Lower leg skin (tissue), 2 donors: ENCODE results near the gene MAD2L2.

DNA sequence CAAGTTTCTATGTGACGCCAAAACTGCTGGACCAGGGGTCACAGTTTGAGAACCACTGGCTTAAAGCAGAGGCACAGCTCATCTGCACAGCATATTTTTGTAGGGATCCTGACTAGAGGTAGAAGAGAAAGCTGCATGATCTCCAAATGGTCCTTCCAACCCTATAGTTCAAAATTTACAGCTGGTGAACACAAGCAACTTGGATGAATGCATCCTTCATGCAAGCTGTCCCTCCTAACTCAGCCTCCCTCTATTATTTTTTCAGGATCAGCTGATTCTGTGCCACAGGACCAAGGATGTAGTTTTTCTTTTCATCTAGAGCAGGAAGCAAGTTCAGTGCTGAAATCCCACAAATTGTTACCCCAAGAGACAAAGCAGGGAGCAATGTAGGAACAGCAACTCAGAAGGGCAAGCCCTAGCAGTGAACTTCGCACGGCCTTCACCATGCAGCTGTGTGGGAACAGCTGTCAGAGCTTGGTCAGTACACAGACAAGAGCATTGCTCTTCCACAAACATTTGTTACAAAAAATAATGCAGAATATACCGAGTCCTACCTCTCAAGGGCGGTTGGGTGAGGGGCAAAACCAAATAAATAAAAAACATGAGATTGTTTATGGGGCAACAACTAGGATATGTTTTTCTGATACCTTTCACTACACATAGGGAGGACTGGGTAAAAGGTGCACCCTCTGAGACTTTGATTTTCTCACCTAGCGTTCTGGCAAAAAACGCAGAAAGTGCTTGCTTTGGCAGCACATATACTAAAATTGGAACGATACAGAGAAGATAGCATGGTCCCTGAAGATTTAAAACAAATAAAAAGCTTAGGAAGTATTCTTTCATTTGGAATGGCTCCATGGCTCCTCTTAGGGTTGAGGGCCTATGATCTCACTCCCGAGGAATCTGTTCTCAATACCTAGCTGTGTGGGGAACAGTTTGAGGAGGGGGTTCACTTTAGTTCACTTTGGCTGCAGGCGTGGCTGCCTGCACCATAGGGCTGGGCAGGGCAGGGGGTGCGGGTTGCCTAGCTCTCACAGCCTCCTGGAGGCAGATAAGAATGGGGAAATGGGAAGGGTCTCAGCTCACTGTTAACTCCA, 37.2 kb upstream of the ANGPTL7 start:
- PRO-cap, result no peak
- RAMPAGE, long total RNA, 2 experiments, result no peak in any of the 2 experiments

GRCh38 chr1:11255935-11256383, 6.4 kb downstream of the MTOR start:
- PRO-cap, result no peak
- RAMPAGE, long total RNA, 2 experiments, result start-site peak on the minus strand in 2 of 2 experiments, at chr1:11256019-11256192 at its widest, 24 to 26 reads per replicate

GRCh38 chr1:11396091-11396314, 83.0 kb upstream of the DISP3 start:
- PRO-cap, result unidirectional peak, plus-strand start at chr1:11396207; unidirectional peak, minus-strand start at chr1:11396225
- RAMPAGE, long total RNA, 2 experiments, result no peak in any of the 2 experiments

DNA sequence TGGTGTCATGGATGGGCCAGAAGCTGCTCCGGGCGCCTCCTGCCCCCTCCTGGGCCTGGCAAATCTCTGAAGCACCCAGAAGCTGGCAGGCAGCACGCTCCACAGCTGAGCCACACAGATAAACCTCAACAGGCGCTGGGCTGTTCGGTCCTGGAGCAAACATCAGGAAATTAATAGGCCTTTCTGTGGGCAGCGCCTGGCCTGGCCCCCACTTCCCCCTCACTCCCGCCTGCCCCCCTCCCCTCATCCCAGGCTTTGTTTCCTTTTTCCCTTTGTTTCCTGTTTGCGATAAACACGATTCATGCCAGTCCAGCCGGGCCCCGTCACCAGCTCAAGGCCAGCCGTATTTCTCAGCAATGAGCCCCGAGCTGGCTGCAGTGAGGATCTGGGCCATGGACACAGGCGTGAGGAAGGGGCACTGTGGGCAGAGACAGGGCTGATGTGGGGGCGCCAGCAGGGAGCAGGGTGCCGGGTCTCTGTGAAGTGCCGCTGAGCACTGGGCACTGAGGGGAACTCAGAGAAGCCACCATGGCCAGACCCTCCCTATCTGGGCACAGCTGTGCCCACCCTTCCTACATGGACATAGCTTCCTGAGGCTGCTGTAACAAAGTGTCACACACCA, 20.0 kb upstream of the DISP3 start:
- PRO-cap, result no peak
- RAMPAGE, long total RNA, 2 experiments, result no peak in any of the 2 experiments

DNA sequence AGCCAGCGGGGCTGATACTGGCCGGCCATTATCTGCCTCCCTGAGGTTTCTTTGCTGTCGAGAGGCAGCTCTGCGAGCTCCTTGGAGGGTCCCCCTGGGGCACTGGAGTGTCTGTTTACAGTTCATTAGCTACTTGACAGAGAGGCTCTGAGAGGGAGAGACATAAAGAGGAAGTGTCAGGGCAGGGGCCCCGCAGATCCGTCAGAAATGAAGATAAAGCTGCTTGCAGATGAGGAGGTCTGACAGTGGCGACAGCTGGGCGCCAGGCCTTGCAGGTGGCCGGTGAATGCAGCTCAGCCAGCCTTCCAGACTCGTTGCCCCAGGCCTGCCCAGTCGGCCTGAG, 84.6 kb downstream of the DISP3 start:
- PRO-cap, result no peak
- RAMPAGE, long total RNA, 2 experiments, result no peak in any of the 2 experiments

DNA sequence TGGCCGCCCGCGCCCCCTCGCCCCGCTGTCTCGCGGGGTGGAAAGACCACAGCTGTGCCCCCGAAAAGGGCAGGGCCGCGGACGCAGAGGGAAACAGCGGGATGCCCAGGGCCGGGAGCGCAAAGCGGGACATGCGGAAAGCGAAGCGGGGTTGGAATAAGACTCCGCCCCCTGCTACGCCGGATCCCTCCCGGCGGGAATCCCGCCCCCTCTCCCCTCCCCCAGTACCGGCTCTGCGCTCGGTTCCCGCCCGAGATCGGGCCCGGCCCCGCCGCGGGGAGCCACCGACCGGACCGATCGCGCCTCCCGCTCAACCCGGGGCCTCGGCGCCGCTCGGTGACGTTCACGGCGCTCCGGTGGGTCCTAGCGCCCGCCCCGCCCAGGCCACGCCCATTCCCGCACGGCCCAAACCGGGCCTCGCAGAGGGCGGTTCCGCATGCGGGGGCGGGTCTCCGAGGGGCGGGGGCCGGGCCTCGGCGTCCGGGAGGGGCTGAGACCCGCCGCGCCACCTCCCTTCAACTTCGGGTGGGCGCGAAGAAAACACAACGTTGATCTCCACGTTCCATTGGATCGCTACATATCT, at the start of gene MAD2L2:
Gene MAD2L2, minus strand, starts transcription at position 338 of the 583 bp plus-strand sequence.
- PRO-cap, result bidirectional peak, plus-strand start at position 518 of the sequence, minus-strand start at position 335 of the sequence
- RAMPAGE, long total RNA, 2 experiments, result start-site peak on the minus strand in 2 of 2 experiments, centred at positions 307 to 325 of the sequence, 82 to 197 reads per replicate

GRCh38 chr1:11806313-11806575, 253 bp downstream of the CLCN6 start:
- PRO-cap, result bidirectional peak, plus-strand start at chr1:11806475, minus-strand start at chr1:11806351
- RAMPAGE, long total RNA, 2 experiments, result no peak in any of the 2 experiments

DNA sequence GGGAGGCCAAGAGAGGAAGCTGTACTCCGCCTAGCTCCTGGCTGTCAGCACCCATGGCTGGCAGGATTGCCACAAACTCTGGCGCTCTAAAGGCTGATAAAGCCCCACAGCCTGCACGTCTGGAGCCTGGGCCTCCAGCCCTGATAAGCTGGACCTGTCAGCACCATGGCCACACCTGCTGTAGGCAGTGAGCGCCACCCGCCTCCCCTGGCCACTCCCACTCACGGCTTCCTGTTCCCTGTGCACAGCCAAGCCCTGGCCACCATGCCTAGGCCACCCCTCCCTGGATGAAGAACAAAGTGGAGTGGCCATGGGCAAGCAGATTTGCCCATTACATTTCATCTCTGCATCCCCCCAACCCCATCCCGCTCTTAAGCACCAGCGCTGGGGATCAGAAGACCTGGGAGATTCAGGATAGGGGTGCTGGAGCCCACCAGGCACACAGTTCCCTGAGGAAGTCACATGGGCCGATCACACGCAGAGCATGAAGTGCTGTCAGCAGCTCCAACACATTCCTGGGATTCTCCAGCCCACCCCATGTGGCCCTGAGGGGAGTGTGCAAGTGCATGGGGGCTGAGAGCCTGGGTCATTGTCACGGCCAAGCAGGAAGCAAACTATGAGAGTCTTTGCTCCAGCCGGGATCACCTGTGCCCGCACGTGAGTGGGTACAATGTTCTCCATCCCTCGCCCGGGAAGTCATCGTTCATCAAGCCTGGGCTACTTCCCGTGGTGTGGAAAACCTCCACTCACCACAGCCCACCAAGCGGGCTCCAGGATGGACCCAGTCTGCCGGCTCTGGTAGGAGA, 24.4 kb upstream of the NPPB start:
- PRO-cap, result no peak
- RAMPAGE, long total RNA, 2 experiments, result no peak in any of the 2 experiments

GRCh38 chr1:11981605-11982502, 1.6 kb downstream of the MFN2 start:
- PRO-cap, result unidirectional peak, minus-strand start at chr1:11981759; unidirectional peak, minus-strand start at chr1:11981793
- RAMPAGE, long total RNA, 2 experiments, result start-site peak on the minus strand in 1 of 2 experiments, at chr1:11981767-11981795 at its widest, 7 reads per replicate

GRCh38 chr1:11990166-11991422, 10.3 kb downstream of the MFN2 start:
- PRO-cap, result bidirectional peak, plus-strand start at chr1:11990966, minus-strand start at chr1:11990680
- RAMPAGE, long total RNA, 2 experiments, result no peak in any of the 2 experiments

DNA sequence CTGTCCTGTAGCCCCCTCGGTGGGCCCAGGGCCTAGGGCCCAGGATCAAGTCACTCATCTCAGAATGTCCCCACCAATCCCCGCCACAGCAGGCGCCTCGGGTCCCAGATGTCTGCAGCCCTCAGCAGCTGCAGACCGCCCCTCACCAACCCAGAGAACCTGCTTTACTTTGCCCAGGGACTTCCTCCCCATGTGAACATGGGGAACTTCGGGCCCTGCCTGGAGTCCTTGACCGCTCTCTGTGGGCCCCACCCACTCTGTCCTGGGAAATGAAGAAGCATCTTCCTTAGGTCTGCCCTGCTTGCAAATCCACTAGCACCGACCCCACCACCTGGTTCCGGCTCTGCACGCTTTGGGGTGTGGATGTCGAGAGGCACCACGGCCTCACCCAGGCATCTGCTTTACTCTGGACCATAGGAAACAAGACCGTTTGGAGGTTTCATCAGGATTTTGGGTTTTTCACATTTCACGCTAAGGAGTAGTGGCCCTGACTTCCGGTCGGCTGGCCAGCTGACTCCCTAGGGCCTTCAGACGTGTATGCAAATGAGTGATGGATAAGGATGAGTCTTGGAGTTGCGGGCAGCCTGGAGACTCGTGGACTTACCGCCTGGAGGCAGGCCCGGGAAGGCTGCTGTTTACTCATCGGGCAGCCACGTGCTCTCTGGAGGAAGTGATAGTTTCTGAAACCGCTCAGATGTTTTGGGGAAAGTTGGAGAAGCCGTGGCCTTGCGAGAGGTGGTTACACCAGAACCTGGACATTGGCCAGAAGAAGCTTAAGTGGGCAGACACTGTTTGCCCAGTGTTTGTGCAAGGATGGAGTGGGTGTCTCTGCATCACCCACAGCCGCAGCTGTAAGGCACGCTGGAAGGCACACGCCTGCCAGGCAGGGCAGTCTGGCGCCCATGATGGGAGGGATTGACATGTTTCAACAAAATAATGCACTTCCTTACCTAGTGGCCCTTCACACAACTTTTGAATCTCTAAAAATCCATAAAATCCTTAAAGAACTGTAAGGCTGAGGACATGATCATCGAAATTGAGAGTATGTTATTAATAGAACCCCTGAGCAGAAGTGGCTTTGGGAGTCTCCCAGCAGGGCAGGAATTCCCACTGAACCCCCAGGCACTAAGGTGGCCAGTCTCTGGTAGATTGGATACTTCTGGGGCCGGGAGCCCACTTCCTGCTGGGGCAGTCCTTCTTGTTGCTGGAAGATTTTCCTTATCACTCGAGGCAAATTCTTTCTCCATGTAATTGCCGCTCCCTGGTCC, 23.2 kb upstream of the TNFRSF1B start:
- PRO-cap, result no peak
- RAMPAGE, long total RNA, 2 experiments, result no peak in any of the 2 experiments

- PRO-cap, result no peak
- RAMPAGE, long total RNA, 2 experiments, result no peak in any of the 2 experiments
These were observed 7.0 kb upstream of the TNFRSF1B start for GRCh38 chr1:12159748-12160181.

DNA sequence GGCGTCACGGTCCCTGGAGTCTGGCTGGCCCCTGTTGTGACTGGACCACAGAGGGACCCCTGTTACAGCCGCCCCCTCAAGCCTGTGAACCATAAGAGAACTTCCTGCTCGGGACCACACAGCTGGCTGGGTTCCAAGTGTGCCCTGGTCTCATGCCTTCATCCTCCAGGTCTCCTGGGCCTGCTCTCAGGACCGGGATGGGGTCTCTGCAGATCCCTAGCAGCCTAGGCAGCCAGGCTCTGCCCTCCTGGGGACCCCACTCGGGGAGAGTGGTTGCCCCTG, 20.6 kb upstream of the VPS13D start:
- PRO-cap, result no peak
- RAMPAGE, long total RNA, 2 experiments, result no peak in any of the 2 experiments

GRCh38 chr1:12337790-12338437, 108.1 kb downstream of the VPS13D start:
- PRO-cap, result no peak
- RAMPAGE, long total RNA, 2 experiments, result no peak in any of the 2 experiments

DNA sequence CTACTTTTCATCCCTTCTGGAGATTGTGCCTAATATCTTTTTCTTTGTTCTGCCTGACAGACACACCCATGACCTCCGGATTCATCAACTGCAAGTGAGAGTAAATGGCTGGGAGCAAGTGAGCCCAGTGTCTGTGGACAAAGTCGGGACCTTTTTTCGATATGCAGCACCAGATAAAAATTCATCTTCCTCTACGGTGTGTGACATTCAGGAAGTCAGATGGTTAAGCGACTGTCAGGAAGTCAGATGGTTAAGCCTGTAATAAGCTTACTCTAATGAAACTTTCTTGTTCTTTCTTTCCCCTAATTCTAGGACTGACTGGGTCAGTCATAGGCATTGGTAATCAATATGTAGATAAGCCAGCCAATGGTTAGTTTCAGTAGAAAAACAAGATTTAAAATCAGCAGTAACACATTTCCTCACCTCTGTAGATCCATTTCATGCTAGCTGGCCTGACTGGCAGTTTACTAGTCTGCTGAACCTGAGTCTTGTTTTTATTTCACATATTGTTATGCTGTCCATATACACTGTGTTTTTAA, 115.6 kb downstream of the VPS13D start:
- PRO-cap, result no peak
- RAMPAGE, long total RNA, 2 experiments, result no peak in any of the 2 experiments

- PRO-cap, result no peak
- RAMPAGE, long total RNA, 2 experiments, result no peak in any of the 2 experiments
These were observed 192.8 kb downstream of the VPS13D start for GRCh38 chr1:12422685-12423064.

GRCh38 chr1:12573116-12573361, 45.0 kb downstream of the DHRS3 start:
- PRO-cap, result no peak
- RAMPAGE, long total RNA, 2 experiments, result no peak in any of the 2 experiments

DNA sequence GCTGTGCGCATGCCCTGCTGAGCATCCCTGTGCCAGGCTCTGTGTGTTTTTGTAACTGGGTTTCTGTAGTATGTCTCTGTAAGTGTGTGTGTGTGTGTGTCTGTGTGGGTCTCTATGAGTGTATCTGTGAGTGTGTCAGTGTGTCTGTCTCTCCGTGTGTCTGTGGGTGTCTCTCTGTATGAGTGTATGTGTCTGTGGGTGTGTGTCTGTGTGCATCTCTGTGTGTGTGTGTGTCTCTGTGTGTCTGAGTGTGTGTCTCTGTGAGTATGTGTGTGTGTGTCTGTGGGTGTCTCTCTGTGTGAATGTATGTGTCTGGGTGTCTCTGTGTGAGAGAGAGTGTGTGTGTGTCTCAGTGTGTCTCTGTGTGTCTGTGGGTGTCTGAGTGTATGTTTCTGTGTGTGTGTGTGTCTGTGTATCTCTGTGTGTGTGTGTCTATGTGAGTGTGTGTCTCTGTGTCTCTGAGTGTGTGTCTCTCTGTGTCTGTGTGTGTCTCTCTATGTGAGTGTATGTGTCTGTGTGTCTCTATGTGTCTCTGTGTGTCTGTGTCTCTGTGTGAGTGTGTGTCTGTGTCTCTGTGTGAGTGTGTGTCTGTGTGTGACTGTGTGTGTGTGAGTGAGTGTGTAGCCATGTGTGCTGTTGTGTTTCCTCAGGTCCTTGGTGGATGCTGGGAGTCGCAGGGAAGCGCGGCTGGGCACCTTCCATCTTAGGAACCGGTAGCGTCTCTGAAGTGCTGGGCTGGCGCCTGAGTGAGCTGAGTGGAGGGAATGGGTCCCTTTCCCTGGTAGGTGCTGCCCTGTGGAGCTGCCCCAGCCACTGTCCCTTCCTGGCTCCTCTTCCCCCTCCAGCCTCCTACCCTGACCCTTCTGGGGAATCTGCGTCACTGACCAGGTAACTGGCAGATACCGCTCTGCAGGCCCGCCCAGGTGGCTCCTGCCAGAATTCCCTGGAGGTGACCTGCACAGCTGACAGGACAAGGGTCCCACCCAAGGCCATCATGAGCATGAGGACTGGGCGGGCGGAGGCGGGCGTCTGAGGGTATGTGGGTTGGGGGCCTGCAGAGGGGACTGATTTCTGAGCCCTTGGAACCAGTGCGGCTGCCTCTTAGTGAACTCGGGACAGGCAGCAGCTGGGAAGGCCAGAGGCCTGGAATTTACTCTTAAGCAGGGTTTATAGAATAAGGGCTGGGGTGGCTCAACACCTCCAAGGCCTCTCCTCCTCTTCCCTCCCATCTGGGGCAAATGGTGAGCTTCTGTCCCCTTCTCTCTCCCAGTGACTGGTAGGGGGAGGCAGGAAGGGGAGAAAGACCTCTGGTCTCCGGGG, 32.8 kb downstream of the DHRS3 start:
- PRO-cap, result no peak
- RAMPAGE, long total RNA, 2 experiments, result start-site peak on the minus strand in 1 of 2 experiments, centred at position 939 of the sequence, 8 reads per replicate

GRCh38 chr1:12590958-12591899, 26.8 kb downstream of the DHRS3 start:
- PRO-cap, result no peak
- RAMPAGE, long total RNA, 2 experiments, result no peak in any of the 2 experiments

- PRO-cap, result no peak
- RAMPAGE, long total RNA, 2 experiments, result no peak in any of the 2 experiments
These were observed 20.3 kb downstream of the DHRS3 start for GRCh38 chr1:12597624-12598276.